Lung (tissue), 4 donors: Measurements from ENCODE around the genes SPINK8, COL7A1 and ARIH2.

- PRO-cap, result no peak
- RAMPAGE, long total RNA, result no peak
- RRBS, result no CpG with 5 or more reads among the region's 2 CpGs
Observed at GRCh38 chr3:47433899-47434178, 41.9 kb downstream of the SCAP start.

DNA sequence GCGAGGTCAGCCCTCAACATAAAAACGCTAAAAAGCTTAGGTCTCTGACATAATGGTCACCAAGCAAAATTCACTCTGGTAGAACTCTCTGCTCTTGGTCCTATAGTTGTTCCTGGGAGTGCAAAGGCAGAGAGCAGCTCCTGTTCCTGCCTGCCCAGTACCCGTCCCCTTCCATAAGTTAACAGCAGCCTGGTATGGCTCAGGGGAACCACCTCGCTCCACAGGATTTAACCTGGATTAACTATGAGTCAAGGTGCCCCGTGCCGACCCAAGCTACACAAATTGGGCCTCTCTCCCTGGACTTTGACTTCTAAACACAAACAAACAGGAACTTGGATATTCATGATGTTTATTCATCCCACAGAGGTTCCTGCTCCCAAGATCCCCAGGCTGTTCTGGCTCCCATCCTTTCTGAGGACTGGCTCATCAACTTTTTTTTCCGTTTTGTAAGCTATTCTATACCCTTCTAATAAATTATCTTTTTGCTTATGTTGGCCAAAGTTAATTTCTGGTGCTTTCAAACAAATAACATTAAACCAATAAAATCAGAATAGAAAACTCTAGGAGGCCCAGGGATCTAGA, 32.1 kb downstream of the SCAP start:
- PRO-cap, result no peak
- RAMPAGE, long total RNA, result no peak
- RRBS, result no CpG with 5 or more reads among the region's 7 CpGs

DNA sequence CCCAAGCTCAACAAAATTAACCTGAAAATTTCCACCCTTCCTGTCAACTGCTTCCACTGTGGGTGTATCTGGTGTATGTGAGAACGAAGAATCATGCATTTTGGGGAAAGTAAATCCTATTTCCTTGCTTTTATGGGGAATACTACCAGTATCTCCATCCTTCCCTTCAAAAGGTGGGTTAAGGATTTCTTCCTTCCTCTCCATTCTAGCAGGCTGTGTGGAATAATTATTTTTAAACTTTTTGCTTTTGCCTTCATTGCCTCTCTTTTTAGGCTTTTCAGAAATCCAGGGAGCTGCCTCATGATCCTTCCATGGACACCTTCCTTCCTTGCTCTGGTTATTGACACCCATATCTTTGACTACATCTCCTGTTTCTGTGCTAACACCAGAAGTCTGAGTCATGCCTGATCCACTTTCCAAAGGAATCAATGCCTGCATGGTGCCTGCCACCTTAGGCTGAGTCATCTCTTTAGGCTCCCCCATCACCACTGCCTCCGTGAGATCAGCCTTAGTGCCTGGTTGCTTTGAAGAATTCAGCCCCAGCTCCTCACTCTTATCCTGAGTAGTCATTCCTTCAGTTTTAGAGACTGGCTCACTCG, 105.6 kb downstream of the MAP4 start:
- PRO-cap, result no peak
- RAMPAGE, long total RNA, result no peak
- RRBS, result no CpG with 5 or more reads among the region's 3 CpGs

- PRO-cap, result no peak
- RAMPAGE, long total RNA, result no peak
- RRBS, result no CpG with 5 or more reads among the region's 12 CpGs
Observed at GRCh38 chr3:48215294-48216409, 7.6 kb upstream of the CAMP start.

DNA sequence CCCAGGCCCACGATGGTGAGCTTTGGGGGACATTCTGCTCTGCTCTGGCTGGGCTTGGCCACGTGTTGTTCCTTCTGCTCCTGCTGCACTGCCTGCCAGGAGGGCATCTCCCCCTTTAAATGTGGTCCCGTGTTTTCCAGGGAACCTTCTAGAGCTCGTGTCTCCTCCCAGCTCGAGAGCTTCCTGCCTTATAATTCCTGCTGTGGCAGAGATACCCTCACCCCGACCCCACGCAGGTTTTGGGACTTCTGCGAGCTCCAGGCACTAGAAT, 338 bp downstream of the CAMP start:
- PRO-cap, result no peak
- RAMPAGE, long total RNA, result no peak
- RRBS, result no CpG with 5 or more reads among the region's 8 CpGs

- PRO-cap, result no peak
- RAMPAGE, long total RNA, result no peak
- RRBS, result no CpG with 5 or more reads among the region's 12 CpGs
Observed at GRCh38 chr3:48301830-48302328, 712 bp upstream of the NME6 start.

- PRO-cap, result no peak
- RAMPAGE, long total RNA, result no peak
- RRBS, result no CpG with 5 or more reads among the region's 8 CpGs
Observed at GRCh38 chr3:48333407-48333936, at the start of gene SPINK8. Gene SPINK8, minus strand, starts transcription at chr3:48333661.

GRCh38 chr3:48422663-48423299, 7.1 kb downstream of the PLXNB1 start:
- PRO-cap, result no peak
- RAMPAGE, long total RNA, result no peak
- RRBS, result no CpG with 5 or more reads among the region's 11 CpGs

DNA sequence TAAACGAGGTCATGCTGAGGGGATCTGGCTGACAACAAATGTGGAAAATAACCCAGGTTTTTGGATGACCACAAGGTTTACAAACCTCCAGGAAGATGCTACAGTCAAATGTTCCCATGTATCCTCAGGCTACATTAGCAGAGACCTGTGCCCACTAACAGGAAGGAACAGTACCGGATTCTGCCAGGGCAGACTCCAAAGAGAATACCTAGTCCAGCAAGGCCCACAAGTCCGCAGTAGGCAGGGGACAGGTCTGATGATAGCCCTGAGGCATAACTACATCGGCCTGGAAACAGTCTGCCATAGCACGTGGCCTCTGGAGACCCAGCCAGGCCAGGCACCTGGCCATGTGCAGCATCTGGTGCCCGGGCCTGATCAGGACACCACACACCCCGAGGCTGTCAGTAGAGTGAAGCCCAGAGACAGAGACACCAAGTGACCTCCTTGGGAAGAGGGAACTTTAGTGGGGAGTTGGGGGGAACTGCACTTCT, 1.4 kb downstream of the SHISA5 start:
- PRO-cap, result no peak
- RAMPAGE, long total RNA, result no peak
- RRBS, result no CpG with 5 or more reads among the region's 7 CpGs

- PRO-cap, result no peak
- RAMPAGE, long total RNA, result no peak
- RRBS, result no CpG with 5 or more reads among the region's 6 CpGs
Observed at GRCh38 chr3:48503777-48503932, 319 bp downstream of the SHISA5 start.

DNA sequence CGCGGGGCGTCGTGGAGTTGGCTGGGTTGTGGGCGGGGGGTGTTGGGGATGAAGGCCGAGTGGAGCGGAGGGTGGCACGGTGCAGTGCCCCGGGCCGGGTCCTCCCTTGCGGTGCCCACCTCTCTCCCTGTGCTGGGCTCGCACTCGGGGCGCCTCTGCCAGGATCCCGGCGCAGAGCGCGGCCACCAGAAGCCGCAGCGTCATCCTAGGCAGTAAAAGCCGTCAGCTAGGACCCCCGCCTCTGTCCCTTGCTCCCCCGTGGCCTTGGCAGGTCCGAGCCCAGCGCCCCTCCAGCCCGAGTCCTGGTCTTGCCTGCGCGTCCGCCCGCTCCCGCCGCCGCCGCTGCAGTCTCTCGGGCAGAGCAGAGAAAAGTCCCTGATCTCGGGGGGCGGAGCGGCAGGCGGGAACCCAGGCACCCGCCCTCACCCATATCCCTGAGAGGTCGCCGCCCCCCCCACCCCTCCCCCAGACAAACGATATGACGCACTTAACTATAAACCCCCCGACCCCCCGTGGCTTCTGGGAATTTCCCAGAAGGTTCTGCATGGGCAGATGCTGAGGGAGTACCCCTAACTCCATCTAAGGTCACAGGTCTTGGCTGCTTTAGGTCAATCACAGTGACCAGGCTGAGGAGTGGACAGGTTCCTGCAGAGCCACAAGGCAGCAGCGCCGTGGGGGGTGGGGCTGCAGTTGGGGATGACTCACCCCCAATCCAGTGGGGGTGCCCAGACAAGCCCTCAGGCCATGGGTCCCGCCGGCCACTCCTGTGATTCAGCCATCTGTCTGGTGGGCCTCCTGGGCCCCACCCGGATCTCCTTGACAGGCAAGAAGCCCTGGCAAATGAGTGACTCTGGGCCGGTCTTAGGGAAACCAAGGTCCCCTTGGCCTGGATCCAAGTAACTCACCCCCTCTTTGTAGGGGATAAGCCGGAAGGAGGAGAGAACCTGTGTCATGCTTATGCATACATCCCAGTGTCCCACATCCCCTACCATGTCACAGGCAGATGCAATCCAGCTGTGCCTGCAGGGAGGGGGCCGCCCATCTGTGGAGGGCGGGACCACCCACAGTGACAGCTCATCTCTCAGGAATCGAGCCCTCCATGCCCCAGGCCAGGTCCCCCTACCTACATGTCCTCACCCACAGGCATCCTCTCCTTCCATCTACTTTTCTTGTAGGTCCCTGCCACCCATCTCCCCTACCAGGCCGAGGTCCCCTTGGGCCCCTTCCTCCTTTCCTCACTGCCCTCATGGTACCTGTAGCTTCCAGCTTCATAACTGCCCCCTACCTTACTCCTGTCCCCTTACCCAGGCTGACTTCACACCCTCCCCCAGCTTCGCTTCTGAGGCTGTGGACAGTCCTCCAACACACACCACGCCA, at the start of gene COL7A1:
Gene COL7A1 (minus strand): TSS at position 374 of the 1,377 bp plus-strand sequence.
- PRO-cap, result unidirectional peak, minus-strand start at position 346 of the sequence
- RAMPAGE, long total RNA, result no peak
- RRBS, result 10% methylated on average over 10 of the region's 59 CpGs

GRCh38 chr3:48618461-48618902, 3.1 kb downstream of the TMEM89 start:
- PRO-cap, result no peak
- RAMPAGE, long total RNA, result no peak
- RRBS, result no CpG with 5 or more reads among the region's 4 CpGs

DNA sequence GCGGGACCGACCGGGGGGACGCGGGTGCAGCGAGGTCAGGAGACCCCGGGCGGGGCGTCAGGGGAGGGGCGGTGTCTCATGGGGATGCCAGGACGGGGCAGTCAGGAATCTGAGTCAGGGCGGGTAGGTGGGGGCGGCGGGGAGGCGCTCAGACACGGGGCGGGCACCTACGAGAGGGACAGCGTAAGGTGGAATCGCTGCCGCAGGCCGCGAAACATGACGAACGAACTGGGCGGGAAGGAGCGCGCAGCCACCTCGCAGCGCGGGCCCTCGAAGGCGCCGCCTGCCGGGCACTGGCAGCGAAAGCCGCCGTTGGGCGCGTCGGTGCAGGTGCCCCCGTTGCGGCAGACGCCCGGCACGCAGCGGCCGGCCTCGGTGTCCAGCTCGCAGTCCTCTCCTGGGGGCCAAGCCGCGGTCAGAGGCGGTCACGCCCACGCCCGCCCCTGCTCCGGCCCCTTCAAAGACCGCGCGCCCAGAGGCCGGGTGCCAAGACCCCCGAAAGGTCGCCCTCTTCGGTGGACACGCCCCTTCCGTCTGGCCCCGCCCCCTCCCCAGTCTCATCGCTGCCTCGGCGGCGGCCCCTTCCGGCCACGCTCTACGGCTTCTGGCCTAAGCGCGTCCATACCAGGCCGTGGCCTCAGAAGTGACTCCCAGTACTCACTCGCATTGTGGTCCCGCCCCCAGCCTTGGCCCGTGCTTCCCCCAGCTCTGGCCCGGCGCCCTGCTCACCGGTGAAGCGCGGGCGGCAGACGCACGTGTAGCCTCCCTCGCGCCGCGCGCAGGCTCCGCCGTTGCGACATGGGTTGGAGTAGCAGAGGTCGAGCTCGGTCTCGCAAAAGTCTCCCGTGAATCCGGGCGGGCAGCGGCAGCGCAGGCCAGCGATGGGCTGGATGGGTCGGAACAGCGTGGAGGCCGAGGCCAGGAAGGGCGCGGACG, 6.4 kb downstream of the CELSR3 start:
- PRO-cap, result no peak
- RAMPAGE, long total RNA, result no peak
- RRBS, result 3% methylated on average over 43 of the region's 111 CpGs

- PRO-cap, result no peak
- RAMPAGE, long total RNA, result no peak
- RRBS, result 3% methylated on average over 14 of the region's 75 CpGs
Observed at GRCh38 chr3:48663467-48664537, 1.1 kb upstream of the CELSR3 start.

DNA sequence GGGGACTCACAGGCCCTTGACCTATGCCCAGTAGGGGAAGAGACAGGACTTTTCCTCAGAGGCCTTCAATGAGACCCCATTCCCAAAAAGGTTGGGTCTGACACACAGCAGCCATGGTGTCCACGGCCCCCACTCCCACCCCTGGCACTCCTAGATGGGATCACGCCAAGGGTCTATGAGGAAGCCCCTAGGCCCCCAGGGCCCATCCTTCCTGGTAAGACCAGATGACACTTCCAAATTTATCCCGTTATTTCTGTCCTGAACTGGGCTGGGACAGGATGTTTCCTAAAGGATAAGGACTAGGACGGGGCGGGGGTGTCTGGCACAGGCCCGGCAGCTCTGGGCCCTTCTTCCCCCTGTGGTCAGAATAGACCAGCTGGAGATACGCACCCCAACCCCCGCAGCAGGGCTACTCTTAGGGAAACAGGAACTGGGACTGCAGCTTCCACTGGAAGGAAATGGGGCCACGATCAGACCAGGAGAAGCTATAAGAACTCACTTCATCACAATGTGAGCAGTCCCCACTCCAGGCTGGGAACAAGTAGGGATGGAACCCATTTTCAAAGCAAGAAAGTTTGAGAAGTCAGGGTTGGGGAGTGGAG, 1.3 kb downstream of the NCKIPSD start:
- PRO-cap, result no peak
- RAMPAGE, long total RNA, result no peak
- RRBS, result no CpG with 5 or more reads among the region's 9 CpGs

- PRO-cap, result no peak
- RAMPAGE, long total RNA, result no peak
- RRBS, result no CpG with 5 or more reads among the region's 4 CpGs
Observed at GRCh38 chr3:48687101-48687629, 1.4 kb upstream of the NCKIPSD start.

DNA sequence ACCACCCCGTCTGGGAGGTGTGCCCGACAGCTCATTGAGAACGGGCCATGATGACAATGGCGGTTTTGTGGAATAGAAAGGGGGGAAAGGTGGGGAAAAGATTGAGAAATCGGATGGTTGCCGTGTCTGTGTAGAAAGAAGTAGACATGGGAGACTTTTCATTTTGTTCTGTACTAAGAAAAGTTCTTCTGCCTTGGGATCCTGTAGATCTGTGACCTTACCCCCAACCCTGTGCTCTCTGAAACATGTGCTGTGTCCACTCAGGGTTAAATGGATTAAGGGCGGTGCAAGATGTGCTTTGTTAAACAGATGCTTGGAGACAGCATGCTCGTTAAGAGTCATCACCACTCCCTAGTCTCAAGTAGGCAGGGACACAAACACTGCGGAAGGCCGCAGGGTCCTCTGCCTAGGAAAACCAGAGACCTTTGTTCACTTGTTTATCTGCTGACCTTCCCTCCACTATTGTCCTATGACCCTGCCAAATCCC, 17.9 kb upstream of the IP6K2 start:
- PRO-cap, result no peak
- RAMPAGE, long total RNA, result no peak
- RRBS, result no CpG with 5 or more reads among the region's 10 CpGs

DNA sequence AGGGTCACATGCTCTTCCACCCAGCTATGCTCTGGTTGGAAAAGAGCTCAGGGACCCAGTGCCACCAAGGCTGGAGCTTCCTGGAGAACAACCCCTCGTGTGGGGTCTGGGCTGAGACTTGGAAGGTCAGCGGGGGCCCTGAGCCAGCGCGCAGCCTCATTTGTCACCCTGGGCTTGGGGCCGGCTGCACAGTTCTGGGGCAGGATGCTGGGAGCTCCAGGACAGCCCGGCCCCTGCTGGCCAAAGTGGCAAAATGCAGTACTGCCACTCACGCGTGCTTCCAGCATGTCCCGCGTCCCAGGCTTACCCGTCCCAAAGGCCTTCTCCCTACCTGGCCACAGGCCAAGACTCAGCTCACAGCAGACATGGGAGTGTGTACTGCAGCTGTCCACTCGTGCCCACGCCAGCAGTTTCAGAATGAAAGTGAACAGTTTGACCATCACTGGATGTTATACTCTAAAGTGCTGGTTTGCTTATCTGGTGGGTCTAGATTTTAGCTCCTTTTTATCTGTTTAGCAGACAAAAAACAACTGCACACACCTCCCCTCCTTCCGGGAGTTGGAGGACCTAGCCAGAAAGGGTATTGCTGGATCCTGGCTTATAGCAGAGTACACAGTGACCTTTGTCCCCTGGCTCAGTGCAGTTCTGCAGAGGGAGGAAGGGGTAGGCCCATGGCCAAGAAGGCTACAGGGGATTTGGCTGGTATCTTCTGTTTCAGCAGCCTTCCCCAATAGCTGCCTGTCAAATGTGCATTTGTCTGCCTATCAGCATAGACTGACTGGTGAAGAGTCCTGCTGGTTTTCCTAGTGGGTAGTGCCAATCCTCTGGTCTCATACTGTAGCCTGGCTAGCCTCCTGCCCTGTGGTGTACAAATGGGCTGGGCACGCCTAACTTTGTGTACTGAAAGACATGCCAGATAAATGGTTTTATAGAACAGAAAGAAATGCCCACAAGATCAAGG, 23.1 kb upstream of the IP6K2 start:
- PRO-cap, result no peak
- RAMPAGE, long total RNA, result no peak
- RRBS, result 4% methylated on average over 2 of the region's 15 CpGs

DNA sequence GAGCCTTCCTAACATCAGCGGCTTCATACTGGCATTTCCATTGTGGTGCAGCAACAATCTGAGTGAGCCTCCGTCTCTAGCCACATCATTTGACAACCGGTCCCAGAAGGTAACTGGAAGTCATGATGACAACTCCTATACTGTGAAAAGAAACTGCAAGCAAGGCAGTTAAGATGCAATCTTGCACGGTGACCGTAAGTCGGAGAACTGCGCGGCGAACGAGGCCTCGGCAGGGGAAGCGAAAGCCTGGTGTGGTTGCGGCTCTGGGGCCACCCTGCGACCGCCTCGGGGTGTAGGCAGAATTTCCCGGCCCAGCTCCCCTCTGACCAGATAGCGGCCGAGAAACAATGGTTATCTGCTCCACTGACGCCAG, 464 bp upstream of the ARIH2 start:
- PRO-cap, result no peak
- RAMPAGE, long total RNA, result no peak
- RRBS, result 5% methylated on average over 4 of the region's 20 CpGs

GRCh38 chr3:48918565-48919372, at the start of gene ARIH2:
Gene ARIH2, plus strand, starts transcription at chr3:48918842.
- PRO-cap, result bidirectional peak, plus-strand start at chr3:48918842, minus-strand start at chr3:48918817
- RAMPAGE, long total RNA, result no peak
- RRBS, result 2% methylated on average over 49 of the region's 101 CpGs